AG04449 (cell line): ENCODE results near the genes TPM2, GLIPR2 and ZBTB5.

GRCh38 chr9:35606639-35607730, 1.9 kb downstream of the TESK1 start:
- RRBS: no CpG with 5 or more reads among the region's 21 CpGs

- RRBS: 4% methylated on average over 15 of the region's 45 CpGs
Observed at GRCh38 chr9:35689482-35690065, at the start of gene TPM2. TSS of gene TPM2 (minus strand) at chr9:35689925.

DNA sequence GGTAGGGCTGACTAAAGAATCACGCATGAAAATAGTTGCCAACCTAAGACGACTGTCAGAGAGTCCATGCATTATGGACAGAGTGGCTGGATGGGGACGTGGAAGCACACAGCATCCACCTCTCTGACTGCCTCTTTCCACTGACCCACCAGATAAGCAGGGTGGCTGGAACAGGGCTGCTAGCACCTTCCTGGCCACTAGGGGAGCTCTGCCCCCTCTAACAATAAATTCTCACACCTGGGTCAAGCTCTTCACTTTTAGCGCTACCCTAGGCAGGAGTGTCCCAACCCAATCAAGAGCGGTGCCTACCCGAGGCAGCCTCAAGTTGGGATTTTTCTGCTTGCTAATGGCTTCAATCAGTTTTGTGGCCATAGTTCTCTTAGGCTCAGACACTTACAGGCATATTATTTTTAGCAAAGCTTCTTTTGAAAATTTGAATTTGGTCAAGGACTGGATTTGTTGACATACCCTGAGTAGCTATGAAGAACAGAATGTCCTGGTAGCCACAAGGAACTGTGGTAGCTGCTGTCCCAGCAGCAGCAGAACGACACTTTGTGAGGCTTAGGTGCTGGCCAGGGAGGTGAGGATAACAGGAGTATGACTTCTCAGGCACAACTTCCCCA, 6.9 kb upstream of the TPM2 start:
- RRBS: no CpG with 5 or more reads among the region's 7 CpGs

- RRBS: no CpG with 5 or more reads among the region's 7 CpGs
Observed at GRCh38 chr9:35739734-35740190, 7.3 kb downstream of the CREB3 start.

GRCh38 chr9:35798833-35799331, 7.5 kb downstream of the NPR2 start:
- RRBS: no CpG with 5 or more reads among the region's 4 CpGs

GRCh38 chr9:35815535-35815871, 661 bp upstream of the HINT2 start:
- RRBS: no CpG with 5 or more reads among the region's 8 CpGs

DNA sequence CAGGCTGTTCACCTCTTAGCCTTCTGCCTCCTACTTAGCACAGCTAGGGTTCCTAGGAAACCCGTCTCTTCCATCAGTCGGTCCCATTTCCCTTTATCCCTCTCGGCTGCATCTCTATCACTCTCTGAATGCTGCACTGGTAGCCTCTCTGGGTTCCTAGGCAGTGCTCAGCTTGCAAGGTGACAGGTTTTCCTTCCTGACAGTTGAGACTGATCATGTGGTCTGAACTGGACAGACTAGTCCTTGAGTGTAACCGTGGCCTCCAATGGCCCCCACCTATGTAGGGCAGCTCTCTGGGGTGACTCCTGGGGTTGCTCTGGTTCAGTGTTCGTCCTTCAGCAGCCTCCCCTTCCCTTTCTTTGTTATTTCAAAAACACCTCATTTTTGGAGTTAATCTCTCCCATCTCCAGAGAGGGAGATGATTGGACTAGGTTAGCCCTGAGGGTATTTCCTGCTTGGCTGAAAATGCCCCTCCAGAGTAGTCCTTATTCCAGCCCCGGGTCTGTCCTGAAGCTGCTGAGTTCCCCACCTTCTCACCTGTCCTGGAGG, 3.8 kb downstream of the TMEM8B start:
- RRBS: no CpG with 5 or more reads among the region's 6 CpGs

DNA sequence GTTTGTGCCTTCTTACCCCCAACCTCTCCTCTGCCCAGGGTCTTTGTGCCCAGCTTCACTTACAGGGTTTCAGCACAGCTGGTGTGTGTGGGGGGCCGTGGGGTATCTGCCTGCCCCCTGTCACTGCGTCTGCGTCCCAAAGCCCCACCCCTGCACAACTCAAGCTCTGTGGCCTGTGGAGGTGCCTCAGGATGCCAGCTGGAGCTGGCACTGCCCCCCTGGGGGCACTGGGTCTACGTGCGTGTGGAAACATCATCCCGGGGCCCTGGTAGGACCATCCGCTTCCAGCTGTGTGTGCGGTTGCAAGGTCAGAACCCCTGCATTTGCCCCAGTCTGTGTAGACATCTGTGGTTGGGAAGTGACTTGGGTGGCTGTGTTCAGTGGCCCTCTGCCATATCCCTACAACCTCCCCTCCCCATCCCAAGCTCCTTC, 12.5 kb downstream of the TMEM8B start:
- RRBS: no CpG with 5 or more reads among the region's 8 CpGs

DNA sequence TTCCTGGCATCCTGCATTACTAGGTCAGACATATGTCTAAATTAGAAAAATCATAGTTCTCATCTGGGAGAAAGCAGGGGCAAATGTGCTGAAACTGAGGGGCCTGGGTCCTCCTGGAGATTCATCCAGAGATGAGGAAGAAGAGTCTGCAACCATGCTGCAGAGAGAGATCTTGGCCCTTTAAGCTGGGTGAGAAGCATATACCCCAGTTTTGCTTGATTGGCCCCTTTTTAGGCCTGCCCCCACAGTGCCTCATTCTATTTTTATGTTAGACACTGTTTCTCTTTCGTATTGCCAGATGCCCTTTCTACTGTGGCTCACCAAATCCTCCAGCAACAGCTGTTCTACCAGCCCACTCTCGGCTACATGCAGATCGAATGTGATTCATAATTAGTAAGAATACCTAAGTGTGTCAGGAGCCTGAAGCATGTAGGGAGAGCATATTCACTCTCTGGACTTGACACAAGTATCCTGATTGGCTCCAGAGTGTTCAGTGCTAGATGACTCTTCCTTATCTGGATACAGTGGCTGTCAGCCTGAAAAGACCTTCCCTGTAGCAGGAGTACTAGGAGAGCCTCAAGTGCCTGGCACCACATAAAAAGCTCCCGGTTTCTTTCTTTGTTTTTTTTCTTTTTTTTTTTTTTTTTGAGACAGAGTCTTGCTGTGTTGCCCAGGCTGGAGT, 19.2 kb downstream of the TMEM8B start:
- RRBS: no CpG with 5 or more reads among the region's 4 CpGs

DNA sequence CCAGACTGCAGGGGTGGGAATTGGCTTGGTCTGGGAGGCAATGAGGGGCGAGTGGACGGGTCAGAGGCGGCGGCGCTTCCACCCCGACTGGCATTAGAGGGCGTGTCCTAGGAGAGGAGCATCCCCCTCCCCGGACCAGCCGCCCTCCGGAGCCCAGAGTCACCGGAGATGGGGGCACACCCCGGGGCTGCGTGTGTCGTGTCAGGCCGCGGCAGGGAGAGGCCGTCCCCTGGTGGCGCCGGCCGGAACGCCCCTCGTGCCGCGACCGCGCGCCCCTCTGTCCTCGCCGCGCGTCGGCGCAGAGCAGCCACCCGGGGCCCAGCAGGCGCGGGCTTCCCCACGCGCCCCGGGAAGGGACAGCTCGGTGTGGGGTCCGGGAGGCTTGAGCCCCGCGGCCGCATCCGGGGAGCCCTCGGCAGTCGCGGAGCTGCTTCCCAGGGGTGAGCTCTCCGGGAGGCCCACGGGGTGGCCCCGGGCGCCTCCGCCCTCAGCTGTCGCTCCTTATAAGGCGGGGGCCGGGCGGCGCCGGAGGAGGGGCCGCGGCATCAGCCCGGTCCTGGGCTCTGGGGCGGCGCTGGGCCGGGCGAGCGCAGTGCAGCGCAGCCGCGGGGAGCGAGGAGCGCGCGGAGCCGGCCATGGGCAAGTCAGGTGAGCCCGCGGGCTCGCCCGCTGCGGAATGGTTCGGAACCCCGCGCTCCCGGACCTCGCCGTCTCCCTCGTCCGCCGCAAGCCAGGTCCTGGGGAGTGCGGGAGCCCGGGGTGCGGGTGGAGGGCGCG, at the start of gene GLIPR2:
Gene GLIPR2 (plus strand): TSS at position 590 of the 777 bp plus-strand sequence.
- RRBS: 1% methylated on average over 69 of the region's 94 CpGs

- RRBS: no CpG with 5 or more reads among the region's 14 CpGs
Observed at GRCh38 chr9:36160132-36160877, 8.9 kb upstream of the CCIN start.

GRCh38 chr9:36192209-36192478, 1.4 kb downstream of the CLTA start:
- RRBS: no CpG with 5 or more reads among the region's 2 CpGs

DNA sequence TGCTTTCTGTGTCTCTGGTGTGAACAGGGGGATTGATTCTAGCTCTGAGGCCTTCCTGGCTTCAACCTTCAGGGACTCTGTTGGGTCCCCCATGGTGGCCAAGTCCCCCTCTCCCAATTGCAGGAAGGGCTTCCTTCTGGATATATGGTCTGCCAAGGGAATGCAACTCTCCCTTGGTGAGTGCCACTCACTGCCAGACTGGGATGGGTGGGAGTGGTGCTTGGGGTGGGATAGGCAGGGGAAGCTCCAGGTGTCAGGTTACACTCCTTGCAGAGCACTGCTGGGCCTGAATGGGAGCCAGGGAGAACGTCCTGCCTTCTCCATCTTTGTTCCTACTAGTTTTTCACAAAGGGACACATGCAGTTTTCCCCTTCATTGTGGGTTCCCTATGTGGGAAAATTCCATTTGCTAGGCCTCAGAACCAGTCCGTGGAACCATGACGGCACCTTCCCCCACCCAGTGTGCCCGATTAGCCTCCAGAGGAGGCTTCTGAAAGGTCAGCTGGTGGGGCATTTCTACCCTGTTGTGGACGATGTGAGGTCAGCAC, 153.3 kb downstream of the MELK start:
- RRBS: no CpG with 5 or more reads among the region's 5 CpGs

GRCh38 chr9:36850957-36851156, 183.2 kb downstream of the PAX5 start:
- RRBS: no CpG with 5 or more reads among the region's 4 CpGs

GRCh38 chr9:36999642-37000359, 34.3 kb downstream of the PAX5 start:
- RRBS: no CpG with 5 or more reads among the region's 9 CpGs

DNA sequence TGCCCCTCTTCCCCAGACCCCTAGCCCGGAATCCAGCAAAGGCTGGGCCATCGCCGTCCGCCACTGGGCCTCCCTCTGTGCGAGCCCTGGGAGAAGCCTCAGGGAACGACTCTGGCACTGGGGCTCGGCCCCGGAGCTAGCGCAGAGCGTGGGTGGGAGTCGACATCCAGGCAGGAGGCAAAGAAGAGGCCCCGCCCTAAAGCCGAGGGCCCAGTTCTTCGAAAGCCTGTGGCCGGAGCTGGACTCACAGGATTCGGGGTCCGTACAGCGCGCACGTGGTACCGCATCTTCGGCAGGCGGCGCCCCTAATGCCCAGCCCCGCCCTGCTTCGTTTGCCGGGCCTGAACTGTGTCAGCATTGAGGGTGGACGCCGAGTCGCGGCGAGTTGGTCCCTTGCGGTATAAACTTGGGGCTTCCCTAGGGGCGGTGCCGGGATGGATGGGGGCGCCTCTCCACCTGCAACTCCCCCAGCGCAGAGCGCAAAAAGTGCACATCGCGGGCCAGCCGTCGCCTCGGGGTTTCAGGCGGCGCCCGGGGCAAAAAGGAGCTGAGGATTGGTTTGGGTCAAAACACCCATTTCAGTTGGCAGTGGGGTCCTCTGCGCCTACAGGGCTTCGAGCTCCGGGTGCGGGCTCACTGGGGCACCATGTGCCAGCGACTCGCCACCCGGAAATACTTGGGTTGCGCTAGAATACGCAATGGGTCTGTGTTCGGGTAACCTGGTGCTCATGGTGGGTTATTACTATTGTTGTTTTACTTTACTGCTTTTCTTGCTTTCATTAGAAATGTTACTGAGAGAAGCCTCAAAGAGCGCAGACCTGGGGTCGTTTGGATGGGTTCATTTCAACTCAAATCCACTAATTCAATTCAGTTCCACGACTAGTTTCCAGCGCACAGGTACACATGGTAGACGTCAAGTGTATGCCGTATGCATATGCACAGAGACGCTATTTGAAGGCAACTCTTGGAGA, 3.8 kb upstream of the PAX5 start:
- RRBS: 3% methylated on average over 36 of the region's 63 CpGs

DNA sequence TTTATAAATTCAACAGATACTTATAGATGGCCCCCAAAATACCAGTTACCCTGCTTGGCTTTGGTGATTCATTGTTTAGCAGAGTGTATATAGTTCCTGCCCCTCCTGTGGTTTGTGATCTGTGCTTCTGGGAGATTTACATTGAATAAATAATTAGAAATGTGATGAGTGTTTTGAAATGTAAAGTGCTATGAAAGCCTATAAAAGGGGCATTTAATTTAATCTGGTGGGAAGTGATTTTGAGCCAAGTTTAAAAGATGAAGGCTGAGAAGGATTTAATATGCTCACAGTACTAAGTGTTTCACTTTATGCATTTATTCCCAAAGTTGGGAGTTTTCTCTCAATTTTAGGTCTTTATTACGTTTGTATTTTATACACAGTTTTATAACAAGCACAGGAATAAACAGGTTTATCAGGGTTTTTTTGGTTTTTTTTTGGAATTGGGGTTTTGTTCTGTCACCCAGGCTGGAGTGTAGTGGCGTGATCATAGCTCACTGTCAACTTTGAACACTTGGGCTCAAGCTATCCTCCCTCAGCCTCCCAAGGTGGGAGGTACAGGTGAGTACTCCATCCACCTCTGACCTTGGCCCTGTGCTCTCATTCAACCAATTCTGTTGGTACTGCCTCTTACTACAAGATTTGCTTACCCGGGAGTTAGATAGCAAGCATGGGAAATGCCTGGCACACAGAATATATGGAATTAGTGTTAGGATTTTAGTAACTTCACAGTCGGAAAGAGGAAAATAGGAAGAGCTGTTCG, 36.5 kb upstream of the ZCCHC7 start:
- RRBS: no CpG with 5 or more reads among the region's 5 CpGs

- RRBS: no CpG with 5 or more reads among the region's 8 CpGs
Observed at GRCh38 chr9:37384325-37384808, 38.1 kb upstream of the GRHPR start.

- RRBS: no CpG with 5 or more reads among the region's 16 CpGs
Observed at GRCh38 chr9:37430444-37431253, 8.2 kb downstream of the GRHPR start.

GRCh38 chr9:37464458-37465495, at the start of gene ZBTB5:
TSS of gene ZBTB5 (minus strand) at chr9:37465450.
- RRBS: 3% methylated on average over 11 of the region's 69 CpGs